GM23248 (cell line): ENCODE measurements around a stretch of chr21.

- RAMPAGE, long total RNA = no peak
Measured at GRCh38 chr21:9037941-9038376, 1483.4 kb upstream of the TPTE start.

- RAMPAGE, long total RNA = no peak
Measured at GRCh38 chr21:14048347-14048910, 162.3 kb downstream of the LIPI start.

DNA sequence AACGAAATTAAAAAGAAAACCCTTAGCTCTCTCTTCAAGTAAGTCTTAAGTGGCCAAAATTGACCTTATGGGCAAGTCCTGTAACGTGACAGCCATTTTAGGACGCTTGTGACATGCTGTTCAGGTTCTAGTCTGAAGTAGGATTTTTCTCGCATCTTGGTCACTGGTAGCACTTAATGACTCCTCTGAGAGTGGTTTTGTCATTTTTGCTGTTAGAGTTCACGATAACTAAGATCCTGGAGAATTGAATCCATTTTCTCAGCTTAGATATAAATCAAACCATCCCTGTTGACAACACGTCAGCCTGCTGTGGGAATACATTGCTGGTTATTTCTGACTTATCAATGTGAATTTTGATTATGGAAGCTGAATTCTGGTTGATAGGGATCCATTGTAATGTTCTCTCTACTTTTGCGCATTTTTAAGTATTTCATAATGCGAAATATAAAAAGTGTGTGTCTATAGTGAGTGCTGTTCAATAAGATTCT, 1.0 kb upstream of the HSPA13 start:
- RAMPAGE, long total RNA = no peak

DNA sequence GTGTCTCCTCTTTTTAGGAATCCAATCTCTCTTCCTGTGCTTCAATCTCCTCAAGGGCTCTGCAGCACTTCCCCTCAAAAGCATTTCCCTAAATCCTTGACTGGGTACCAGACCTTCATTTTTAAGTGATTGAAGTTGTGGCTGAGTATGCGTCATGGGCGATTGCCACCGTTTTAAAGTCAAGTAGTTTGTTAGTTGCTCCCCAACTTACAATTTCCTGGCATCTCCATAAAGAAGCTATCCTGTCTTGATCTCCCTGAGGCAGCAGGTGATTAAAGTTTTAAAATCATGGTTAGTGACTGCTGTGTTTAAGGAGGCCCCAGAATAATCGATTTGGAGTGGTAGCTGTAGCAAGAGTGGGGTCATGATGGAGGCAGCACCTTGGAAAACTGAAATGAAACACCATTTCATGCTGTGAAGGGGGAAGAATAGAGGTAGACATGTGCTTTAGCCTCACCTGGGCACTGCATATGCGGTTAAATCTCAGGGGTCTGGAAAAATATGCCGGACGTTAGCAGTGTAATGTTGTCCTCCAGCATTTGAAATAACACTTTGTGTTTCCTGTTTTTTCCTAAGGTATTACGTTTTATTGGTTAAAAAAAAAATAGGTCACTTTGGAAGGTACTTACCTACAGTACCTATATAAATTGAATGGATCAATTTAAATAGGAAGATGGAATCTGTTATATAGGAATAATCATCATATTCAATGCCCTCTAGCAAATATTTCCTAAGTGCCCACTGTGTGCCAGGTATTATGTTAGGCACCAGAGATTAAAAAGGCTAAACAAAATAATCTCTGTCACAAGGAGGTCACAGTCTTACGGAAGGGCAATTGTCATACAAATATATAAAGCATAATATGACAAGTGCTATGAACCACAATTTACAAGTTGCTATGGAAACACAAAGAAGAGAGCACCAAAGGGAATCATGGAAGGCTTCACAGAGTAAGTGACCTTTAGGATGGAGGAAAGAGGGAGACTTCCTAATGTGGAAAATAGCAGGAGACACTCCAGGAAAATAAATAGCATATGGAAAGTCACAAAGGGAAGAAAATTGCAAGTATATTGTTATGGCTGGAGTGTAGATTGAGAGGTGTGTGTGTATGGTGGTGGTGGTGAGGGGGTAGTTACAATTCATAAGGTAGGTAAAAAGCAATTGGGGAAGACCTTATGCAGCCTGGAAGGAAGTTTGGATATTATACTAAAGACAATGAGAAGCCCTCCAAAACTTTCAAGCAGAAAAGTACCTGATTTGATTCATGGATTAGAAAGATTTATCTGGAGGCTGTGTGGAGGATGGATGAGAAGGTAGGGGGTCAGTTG, 62.2 kb downstream of the SAMSN1 start:
- RAMPAGE, long total RNA = no peak

DNA sequence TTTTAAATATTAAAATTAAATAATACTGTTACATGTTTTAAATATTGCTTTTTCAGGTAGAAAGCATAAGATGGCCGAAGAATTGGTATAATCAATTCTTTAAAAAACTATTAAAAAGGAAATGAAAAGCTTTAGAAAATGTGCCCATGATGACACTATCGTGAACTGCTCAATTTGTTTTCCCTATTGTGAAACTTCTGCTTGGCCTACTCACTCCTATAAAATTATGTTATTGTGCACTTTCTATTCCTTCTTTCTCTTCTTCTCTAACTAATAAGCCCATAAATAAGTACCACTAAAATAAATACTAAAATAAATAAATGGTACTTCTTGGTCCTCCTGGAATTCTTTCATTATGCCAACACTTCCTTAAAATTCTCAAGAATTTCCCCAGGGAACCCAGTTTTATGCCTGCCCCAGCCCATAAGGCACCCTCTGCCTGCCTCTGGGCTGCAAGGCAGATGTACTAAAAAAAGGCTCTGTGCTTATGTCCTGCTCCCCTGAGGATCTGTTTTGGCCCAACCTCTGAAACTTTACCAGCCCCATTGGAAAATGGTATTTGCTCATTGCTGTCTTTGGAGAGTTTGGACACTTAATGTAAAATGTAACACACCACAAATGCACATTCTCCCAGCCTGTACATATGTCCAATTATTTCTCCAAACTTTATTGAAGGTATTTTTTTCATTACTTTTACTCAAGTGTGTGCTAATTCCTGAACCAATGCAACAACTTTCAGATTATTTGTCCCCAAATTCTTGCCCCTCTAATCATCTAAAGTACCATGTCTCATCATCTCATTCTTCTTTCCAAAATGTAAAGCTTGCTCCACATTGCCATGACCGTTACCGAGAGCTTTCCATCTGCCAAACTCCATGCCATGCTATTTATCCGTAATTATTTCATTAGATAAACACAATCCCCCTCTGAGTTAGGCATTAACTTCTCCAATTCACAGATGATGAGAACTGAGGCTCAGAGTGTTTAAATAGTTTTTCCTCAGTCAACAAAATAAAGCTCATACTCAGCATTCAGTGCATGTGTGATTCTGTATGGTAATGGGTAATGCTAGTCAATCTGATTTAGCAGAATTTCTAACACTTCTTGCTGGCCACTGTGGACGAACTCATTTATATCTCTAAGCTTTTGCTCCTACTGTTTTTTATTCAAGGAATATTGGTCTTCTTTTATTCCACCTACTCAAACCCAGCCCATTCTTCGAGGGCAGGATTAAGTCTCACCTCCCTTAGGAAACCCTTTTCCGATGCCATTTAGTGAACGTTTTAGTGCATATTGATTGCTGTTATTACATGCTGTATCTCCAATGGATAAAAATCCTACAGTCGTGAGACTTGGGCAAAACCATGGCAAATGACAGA, 17.6 kb downstream of the SAMSN1 start:
- RAMPAGE, long total RNA = no peak

DNA sequence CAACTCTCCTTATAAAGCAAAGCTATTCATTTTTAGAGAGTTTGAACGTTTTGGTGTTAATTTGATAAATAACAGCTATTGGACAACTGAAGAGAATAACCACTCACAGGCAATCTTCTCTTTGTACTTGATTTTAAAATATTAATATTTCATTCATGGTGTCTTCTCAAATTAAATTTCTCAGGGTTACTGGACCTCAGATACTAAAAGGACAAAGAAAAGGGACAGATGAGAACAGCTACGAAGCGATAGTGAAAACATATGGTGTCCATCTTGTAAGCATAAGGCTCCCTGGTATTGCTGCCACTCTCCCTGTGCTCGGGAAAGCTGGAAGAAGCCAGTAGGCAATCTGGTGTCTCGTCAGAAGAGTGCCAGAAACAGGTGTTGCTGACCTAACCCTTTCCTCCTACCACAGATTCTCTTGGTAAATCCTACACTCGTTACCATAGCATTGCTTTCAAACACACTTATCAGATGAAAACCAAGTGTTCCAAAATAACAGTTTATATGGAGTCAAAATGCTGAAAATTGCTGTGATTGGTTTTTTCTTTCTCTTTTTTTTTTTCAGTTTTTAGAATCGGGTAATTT, 146.4 kb downstream of the NRIP1 start:
- RAMPAGE, long total RNA = no peak

GRCh38 chr21:15045633-15046464, 19.0 kb downstream of the NRIP1 start:
- RAMPAGE, long total RNA = no peak

DNA sequence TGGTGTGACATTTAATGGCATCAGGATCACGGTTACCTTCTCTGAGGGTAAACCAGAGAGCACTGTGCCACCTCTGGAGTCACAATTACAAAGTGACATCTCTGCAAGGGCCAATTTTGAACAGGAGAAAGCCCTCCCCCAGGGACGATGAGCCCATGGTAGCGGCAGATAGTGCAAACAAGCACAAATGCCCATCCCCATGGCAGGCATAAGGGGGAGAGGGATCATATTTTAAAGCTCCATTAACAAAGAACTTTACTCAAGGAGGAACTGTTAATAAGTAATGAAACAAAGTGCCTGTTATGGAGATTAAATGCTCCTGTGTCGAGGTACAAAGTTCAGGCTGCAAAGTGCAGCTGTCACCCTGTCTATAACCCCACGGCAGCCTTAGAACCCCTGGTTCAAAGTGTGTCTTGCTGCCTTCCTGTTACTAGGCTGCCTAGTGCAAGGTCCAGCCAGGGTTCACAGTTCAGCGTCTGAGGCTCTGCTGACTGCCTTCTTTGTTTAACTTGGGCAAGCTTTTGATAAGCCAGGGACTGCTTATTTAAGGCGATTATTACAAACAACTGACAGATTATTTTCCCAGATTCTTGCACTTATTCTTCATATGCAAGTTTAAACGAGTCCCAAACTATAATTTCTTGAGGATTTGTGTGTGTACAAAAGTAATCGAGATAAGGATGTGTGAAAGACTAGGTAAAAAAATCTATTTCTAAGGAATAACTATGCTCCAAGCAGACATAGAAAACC, 75.7 kb upstream of the NRIP1 start:
- RAMPAGE, long total RNA = no peak

DNA sequence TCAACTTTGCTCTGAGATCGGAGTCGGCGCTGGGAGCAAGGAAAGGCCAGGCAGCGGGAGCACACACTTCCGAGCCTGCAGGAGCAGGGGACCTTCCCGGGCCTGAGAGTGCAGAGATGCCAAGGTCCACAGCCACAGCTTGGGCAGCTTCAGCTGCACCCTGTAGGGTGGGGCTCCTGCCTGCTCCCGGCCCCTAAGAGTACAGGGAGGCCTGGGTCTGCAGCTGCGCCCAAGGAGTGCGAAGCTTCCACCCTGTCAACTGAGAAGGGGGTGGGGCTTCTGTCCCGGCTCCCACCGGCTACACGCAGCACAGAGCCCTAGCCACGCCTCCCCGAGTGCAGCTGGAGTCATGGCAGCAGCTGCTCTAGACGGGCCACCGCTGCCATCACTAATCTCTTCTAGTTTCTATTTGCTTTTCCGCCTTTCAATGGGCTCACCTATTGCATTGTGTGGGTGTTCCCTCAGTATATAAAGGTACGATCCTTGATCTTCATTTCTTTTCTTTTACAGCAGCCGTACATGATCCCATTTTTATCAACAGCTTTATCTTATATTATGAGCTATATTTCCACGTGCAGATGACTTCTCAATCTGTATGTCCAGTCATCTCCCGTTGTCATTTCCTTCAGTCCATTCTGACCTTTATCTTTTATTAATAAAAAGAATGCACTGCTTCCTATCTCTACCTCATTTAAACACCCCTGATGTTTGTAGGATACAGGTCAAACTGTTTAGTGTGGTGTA, 225.8 kb upstream of the NRIP1 start:
- RAMPAGE, long total RNA = no peak

GRCh38 chr21:15682837-15683578, 46.8 kb upstream of the USP25 start:
- RAMPAGE, long total RNA = no peak

- RAMPAGE, long total RNA = no peak
Measured at GRCh38 chr21:15732191-15732632, 2.4 kb downstream of the USP25 start.

GRCh38 chr21:15787560-15787944, 57.8 kb downstream of the USP25 start:
- RAMPAGE, long total RNA = no peak

GRCh38 chr21:15806076-15806804, 76.5 kb downstream of the USP25 start:
- RAMPAGE, long total RNA = no peak

DNA sequence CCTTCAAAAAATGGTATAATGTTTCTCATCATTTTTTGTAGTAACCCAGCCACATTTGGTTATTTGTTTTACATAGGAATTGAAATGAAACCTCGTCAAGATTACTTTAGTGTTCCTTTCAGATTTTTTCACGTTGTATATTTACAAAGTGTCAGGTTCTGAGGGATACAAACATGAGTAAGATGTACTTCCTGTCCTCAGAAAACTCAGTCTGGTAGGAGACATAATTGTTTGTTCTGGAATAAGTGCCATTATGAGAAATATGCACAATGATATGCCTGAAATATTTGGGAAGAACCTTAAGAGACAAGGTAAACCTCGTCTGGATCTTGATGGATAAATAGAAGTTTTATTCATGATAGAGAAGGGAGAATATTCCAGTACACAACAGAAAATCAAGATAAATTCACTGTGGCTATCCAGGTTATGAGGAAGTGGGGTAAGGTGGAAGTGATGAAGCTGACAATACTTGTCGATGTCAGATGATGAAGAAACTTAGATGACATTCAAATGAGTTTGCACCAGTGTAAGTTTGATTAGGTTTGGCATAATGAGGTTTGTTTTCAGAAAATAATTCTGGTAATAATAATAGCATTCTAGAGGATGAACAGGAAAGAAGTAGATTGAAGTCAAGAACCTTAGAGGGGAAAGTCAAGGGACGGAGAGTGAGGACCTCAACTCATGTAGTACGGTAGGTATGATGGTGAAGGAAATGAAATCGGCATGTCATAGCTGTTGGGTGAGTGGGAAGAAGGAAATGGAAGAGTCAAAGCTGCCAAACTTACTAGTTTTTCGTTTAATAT, 145.7 kb downstream of the USP25 start:
- RAMPAGE, long total RNA = no peak

DNA sequence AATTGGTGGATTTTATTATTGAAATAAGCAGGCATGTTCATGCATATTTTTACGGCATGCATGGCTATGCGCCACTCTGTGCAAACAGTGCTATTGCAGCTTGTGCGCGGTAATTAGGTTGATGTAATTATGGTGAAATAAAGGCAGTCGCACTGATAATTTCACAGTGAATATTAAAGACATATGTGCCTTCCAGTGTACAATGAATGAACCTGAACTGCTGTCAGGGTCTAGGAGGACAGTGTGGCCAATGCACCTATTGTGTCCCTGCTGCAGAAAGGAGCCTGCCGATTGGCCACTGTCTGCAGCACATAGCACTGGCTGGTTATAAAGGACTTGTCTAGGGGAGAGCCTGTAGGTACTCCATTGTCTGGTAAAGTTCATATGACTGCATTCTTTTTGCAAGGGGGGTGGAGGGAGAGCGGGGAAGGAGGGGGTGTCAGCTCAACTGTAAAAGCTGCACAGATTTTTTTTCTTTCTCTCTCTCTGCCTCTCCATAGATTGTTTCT, 340.5 kb downstream of the USP25 start:
- RAMPAGE, long total RNA = no peak

DNA sequence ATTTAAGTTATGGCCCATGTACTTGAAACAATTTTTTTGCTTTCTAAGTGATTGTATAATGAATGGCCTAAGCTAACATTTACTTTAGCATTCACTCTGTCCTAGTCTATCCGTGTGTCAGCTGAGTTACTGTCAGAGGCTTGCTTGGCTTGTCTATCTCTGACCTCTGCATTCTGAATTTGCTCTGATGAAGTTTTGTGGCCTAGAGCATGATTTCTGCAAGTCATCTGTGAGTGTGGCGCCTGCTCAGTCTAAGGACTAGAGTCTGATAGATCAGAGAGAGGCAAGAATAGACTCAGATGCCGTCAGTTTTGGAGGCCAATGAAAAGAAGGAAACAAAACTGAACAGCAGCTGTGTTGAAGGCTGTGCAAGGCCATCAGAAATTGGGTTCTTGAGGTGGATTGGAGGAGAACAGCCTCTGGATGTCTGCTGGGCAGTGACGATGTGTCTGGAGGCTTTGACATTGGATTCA, 573.0 kb downstream of the USP25 start:
- RAMPAGE, long total RNA = no peak

- RAMPAGE, long total RNA = no peak
Measured at GRCh38 chr21:16305591-16306263, 575.9 kb downstream of the USP25 start.

DNA sequence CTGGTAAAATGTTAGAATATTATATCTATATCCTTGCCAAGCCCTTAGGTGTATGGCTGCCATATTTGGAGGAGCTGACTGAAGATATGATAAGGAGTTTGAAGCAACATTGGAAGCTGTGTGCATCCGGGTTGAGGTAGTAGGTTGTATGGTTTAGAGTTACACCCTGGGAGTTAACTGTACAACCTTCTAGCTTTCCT, 809.8 kb downstream of the USP25 start:
- RAMPAGE, long total RNA = no peak

DNA sequence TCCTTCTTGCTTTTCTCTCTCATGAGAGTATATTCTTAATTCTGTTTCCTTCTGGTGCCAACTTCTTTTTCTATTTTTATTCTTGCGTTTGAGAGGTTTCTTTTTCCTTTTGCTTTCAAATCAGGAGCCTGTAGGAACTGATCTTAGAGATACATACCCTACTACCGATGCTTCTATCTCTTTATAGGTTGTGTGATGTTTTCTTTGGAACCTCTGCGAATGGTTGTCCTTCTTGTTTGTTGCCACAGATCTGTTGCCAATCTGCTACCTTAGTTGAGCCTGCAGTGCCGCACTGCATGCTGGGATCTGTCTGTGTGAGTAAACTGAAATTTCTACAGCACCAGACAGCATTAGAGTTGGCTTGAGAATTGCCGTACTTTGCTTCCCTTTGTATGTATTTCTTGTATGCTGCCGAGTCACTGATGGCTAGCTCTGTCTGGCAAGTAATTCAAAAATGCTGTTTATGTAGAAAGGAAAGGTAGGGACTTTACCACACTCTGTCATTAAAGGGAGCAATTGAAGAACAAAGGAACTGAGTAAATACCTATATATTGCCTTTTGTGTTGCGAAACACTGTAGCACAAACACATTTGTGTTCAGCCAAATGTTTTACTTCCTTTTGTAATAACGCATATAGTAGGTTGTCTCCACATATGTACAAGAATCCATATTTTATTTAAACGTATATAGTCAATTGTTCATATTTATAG, 857.3 kb downstream of the USP25 start:
- RAMPAGE, long total RNA = no peak

DNA sequence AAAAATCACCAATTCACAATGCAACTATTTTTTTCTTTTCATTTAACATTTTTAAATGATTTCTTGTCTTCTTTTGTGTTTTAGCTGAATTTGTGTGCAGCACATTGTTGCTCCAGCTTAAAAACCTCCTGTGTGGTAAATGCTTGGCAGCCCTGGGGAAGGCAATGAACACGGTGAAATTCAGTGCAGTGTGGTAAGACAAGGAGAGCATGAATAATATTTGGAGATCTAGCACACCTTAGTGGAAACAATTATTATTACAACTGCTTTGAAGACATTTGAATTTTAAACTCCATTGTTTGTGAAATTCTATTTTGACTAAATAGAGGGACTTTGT, 242.7 kb upstream of the CXADR start:
- RAMPAGE, long total RNA = no peak